Metastatic Breast Carcinoma in the Brain (tissue), 10 donors: ENCODE measurements around a stretch of chr1.

DNA sequence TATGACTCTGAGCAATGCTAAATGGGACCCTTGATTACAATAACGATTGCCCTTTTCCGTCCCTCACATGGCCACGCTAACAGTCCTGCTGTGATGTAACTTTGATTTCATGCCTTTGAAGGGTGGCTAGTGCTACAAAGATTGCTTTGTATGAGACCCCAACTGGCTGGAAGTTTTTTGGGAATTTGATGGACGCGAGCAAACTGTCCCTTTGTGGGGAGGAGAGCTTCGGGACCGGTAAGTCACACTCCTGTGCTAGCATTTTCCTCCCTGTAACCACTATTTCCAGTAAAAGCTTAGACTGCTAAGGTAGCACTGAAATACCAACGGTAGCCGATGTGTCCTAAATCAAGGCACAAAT is 45.3 kb downstream of the PGM1 start:
- PRO-cap, 10 experiments: no peak in any of the 10 experiments

- PRO-cap, 10 experiments: no peak in any of the 10 experiments
Measured at GRCh38 chr1:63829617-63830134, 55.9 kb downstream of the ROR1 start.

DNA sequence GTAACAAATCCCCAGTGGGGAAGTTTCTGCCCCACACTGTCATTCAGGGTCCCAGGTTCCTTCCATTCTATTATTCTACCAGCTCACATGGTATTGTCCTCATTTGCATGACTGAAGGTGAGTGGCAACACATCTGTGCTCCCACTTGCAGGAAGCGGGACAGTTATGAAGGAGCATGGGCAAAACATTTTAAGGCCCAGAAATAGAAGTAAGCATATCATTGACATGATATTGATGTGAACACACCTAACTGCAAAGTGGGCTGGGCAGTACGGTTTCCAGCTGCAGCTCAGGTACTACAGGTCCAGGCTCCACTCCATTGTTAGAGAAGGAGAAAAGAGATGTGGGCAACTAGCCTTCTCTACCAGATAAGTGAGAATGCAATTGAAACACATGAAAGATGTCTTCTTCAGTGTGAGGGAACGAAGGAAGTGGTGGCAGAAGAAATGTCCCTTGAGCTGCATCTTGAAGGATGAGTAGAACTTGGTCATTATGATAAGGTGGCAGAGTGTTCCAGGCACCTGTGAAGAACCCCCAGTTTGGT is 128.8 kb upstream of the CACHD1 start:
- PRO-cap, 10 experiments: no peak in any of the 10 experiments

- PRO-cap, 10 experiments: peak in 2 of 10 experiments; most common plus-strand start chr1:64540730 (in 2); most common minus-strand start chr1:64540631 (in 2)
Measured at GRCh38 chr1:64540337-64540894, 70.5 kb downstream of the CACHD1 start.

DNA sequence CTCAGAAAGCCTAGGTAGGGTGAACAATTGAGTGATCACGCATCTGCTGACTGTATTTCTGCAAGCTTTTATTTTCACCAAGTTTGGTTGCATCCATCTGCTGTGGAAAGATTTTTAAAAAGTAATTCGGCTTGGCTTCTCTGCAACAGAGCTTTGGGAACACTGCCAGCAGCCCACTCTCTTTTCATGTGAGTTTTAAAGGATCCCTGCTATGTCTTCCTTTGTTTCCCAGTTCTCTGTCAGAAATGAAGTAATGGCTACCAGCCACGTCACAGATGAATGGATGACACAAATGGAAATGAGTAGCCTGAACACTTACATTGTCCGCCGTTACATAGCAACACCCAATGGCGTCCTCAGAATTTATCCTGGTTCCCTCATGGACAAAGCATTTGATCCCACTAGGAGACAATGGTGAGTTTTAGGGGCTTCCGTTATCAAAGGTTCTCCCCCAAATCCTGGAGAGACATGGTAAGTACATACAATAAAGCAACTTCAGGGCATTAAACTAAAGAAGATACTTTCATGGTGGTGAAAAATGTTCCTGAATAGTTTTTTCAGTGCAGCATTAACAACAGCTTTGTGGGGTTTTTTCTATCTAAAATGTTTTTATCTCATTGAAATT is 80.5 kb upstream of the RAVER2 start:
- PRO-cap, 10 experiments: no peak in any of the 10 experiments

DNA sequence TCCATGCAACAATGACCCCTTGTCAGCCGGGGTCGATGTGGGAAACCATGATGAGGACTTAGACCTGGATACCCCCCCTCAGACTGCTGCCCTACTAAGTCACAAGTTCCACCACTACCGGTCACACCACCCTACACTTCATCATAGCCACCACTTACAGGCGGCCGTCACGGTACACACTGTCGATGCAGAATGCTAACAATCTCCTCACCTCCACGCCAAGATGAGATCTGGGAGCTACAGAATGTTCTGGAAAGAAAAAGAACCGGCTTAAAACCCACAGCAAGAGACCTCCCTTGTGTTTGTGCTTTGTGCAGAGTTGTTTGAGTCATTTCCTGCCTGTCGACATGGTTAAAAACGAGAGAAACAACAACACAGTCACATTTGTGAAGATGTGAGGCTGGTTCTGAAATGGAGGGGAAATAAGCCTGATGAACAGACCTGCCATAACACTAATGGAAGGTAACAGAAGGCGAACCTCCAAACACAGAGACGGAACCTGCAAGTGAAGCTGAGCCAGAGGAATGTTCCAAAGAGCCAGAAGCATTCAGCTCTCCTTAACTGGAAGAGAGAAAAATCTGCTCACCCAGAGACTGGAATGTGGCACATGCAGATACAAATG is 53.4 kb upstream of the RAVER2 start:
- PRO-cap, 10 experiments: no peak in any of the 10 experiments

DNA sequence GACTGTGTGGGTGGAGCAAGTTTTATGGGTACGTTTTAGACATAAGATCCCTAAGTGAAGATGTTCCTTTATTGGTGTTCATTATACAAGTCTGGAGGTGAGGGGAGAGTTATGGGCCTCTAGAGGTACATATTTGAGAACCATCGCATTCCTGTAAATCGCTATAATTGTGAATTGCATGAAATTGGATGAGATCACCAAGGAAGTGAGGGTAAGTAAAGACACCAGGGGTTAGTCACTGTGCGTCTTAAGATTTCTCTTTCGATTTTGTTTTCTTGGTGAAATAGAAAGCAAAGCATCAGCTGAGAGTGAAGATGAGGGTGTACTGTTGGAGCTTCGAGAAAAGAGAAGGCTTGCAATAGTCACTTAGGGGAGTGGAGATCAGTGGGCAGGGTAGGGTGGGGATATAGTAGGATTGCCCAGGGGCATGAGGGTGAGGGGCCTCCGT is 82.1 kb downstream of the RAVER2 start:
- PRO-cap, 10 experiments: no peak in any of the 10 experiments

GRCh38 chr1:64854343-64854996 is 109.6 kb downstream of the RAVER2 start:
- PRO-cap, 10 experiments: no peak in any of the 10 experiments

GRCh38 chr1:64871465-64872030 is 94.8 kb downstream of the JAK1 start:
- PRO-cap, 10 experiments: no peak in any of the 10 experiments

- PRO-cap, 10 experiments: no peak in any of the 10 experiments
Measured at GRCh38 chr1:64883255-64883527, 83.2 kb downstream of the JAK1 start.

DNA sequence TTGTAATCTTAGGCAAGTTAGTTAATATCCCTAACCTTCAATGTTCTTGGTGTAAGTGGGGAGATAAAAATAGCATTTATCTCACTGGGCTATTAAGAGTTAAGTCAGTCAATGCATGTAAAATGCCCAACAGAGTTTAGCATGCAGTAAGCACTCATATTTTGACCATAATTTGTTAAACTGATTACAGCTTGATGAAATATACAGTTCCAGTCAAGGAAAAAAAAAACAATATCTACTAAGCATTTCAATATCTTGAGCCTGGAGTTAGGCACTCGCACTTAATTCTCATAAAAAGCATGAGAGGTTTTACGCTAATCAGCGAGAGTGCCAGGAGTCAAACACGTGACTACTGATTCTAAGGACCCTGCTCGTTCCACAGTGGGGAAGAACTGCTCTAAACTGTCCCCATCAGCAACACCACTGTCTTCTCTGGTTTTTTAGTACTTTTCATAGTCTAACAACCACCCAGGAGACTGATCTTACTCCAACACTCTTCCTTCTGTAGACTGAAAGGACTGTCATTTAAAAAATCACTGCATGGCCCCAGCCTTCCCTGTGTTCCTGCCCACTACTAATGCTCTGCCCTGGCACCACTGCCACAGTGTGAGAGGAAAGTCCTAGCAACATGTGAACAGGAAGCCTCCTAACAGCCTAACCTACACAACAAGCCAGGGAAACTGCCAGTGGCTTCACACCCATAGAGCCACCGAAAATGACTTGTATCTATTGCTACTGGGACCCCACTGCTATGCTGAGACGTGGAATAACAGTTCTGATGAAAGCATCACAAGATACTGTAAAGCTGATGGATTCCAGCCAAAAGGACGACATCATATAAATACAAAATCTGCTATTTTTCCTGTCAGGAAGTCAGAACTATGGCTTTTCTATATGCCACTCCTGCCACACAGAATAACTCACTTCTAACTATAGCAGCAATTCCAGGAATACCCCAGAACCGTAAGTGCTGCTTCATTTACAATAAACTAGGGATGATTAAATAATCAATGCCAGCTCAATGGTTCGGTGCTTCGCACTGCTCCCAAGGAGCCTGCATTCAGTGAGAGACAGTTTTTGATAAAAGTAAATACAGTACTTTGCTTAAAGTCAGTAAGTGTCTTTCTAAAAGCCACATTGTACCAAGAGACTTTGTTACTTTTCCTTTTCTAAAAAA is 75.0 kb downstream of the JAK1 start:
- PRO-cap, 10 experiments: no peak in any of the 10 experiments

GRCh38 chr1:64897929-64898525 is 68.3 kb downstream of the JAK1 start:
- PRO-cap, 10 experiments: peak in 2 of 10 experiments; most common plus-strand start chr1:64898268 (in 2); most common minus-strand start chr1:64898193 (in 2)

GRCh38 chr1:64898526-64898886 is 67.8 kb downstream of the JAK1 start:
- PRO-cap, 10 experiments: peak in 1 of 10 experiments; most common plus-strand start chr1:64898724 (in 1); most common minus-strand start chr1:64898649 (in 1)

GRCh38 chr1:64917136-64918298 is 48.8 kb downstream of the JAK1 start:
- PRO-cap, 10 experiments: peak in 1 of 10 experiments; most common minus-strand start chr1:64917577 (in 1)

GRCh38 chr1:64925593-64925821 is 40.8 kb downstream of the JAK1 start:
- PRO-cap, 10 experiments: no peak in any of the 10 experiments

DNA sequence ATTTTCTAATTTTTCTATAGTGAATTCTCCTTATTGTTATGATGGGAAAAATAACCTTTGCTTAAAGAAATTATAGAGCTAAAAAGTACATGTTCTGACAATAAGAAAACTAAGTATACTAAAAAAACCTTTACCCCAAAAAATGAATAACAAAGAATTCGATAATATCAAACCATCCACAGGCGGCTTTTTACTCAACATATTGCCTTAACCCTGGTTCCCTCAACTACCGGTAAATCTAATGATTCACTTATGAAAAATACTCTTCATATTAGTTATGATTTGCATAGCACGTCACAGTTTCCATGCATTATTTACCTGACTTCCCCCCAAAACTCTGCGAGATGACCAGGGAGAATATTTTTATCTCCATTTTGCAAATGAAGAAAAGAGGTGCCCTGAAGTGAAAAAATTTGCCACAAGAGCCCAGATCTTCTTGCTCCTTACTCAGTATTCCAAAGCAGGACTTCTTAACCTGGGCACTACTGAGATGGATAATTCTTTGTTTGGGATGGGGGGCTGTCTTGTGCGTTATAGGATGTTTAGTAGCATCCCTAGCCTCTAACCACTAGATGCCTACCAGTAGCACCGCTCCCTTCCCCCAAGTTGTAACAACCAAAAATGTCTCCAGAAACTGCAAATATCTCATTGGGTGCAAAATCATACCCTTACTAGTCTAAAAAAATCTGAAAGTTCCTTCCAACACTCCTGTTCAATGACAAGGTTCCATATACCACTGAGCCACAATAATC is 2.8 kb downstream of the JAK1 start:
- PRO-cap, 10 experiments: no peak in any of the 10 experiments

DNA sequence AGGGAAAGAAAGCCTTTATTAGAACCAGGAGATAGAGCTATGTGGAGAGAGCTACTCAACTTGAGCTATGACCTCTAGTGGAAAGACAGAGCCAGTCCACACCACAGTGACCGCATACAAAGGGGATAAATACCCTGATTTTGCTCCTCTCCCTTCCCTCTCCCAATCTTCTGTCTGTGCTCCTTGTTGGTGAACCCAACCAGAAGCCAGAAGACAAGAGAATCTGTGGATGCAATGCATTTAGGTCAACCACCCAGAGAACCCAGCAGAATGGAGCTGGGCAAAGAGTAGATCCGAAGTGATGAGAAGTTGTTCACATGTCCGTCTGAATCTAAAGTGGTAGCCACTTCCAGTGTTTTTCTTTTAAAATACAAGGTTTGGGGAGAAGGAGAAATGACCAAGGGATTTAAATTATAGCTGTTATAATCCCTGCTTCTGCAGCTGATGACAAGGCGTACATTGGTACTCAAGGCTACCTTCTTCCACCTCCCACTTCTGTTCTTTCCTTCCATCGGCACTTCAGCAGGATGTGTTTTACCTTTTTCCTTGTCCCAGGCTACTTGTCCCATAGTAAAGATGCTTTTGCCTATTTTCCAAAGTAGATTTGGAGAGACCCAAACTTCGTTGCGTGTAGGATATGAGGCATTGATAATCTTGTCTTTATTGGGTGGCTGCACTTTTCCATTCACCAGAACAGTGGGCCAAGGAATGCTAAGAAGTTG is 54.7 kb upstream of the JAK1 start:
- PRO-cap, 10 experiments: no peak in any of the 10 experiments

DNA sequence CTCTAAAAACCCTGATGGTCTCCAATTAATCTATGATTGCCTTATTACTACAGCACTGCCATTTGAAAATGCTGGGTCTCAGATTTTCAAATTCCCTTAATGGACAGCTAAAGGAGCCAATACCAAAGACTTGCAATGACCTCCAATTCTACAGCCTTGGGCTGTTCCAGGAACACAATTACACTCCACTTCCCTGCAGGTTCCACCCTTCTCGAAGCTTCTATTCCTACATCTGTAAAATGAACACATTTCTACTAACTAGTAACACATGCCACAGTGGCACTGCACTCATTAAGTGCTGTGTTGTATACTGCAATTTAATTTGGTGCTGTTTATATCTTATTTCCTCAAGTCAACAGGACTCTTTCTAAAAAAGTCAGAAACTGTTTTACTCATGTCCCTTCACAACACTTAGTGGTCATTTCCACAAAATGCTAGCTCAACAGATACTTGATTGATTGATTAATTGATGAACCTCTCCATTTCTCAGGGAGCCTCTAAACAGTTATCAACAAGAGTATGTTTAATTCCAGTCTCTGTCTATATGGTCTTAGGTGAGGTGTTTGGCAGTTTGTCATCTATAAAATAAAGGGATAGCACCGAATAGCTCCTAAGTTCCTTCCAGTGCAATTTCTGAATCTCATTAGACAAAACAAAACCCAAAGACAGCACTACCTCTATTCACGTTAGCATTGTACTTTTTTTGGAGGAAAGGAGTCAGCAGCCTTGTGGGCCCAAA is 85.5 kb upstream of the AK4 start:
- PRO-cap, 10 experiments: no peak in any of the 10 experiments

DNA sequence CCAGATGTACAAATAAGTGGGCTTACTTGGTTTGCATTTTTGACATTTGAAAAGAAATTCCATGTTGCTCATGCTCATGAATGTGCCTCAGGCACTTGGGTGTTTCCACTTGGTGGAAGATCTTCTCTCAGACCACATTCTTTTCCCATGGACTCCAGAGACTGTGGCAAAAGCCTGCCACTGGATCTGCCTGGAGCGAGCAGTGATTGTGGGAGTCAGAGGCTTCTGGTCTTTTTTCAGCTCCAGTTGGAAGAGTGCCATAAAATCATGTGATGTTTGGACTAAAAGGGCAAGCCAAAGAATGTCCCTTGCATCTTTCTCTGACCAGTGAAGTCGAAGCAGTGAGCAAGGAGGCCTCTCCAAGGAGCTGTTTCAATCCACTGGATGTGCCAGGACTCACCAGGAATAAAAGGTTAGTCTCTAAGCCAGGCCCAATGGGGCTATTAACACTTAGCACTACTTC is 61.4 kb upstream of the DNAJC6 start:
- PRO-cap, 10 experiments: peak in 1 of 10 experiments; most common plus-strand start position 311 of the sequence (in 1); most common minus-strand start position 190 of the sequence (in 1)

DNA sequence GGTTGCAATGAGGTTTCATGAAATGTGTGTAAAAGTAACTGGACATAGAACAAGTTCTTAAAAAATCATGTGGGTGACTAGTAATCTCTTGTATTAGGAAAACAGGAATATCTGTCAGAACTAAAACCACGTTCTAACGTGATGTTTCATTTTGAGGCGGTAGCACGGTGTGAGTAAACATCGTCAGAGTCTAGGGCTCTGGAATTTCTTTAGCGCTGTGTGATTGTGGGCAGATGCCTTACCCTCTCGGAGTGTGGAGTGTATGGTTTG is 55.4 kb upstream of the DNAJC6 start:
- PRO-cap, 10 experiments: no peak in any of the 10 experiments